AG04450 (cell line): ENCODE measurements around a stretch of chr11.

DNA sequence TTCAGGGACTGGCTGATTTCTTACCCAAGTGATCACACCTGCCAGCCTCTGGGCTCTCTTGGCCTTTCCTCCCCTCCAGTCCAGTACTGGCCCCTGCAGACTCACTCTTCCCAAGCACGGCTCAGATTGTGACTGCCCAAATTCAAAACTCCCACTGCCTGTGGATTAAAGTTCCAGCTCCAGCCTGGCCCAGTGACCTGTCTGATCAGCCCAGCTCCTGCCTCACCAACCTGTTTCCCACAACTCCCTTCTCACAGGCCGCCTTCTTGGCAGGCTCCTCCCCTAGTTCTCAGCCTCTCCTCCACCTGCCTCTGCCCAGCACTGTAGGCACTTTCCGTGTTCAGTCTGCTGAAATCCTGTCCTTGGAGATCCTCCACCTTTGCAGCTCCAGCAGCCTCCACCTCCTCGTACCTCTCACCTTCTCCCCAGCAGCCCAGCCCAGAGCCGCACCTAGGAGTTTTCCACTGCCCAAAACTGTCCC is 68.6 kb downstream of the MICAL2 start:
- CAGE, long polyA plus RNA, result no peak
- RRBS, result no CpG with 5 or more reads among the region's 5 CpGs

DNA sequence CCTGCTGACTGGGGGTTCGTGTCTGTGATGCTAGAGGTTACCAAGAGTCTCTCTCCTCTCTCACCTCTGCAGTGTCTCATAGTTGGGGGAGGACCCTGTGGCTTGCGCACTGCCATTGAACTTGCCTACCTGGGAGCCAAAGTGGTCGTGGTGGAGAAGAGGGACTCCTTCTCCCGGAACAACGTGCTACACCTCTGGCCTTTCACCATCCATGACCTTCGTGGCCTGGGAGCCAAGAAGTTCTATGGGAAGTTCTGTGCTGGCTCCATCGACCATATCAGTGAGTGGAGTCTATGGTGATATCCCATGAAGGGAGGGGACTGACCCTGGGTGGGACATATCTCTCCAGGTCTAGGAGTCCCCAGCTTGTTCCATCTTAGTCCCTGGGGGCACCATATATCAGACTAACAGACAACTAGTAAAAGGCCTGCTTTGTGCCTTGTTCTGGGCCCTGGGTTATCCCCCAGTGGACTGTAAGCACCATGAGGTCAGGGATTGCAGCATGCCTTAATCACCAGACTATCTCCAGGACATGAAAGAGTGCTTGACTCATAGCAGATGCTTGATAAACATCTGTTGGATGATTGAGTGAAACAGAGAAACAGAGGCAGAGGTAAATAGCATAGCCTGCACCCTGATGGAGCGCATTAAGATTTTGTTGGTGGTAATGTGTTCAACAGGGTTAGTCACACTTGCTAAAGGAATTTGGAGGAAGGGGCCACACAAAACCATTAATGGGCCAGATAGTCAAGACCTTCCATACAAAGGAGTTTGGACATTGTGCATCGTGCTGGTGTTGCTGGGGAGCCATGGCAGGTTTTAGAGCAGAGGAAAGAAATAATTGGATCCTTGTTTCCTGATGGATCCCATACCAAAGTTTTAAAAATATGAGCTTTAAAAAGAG is 94.0 kb downstream of the MICAL2 start:
- CAGE, long polyA plus RNA, result no peak
- RRBS, result no CpG with 5 or more reads among the region's 9 CpGs

GRCh38 chr11:12220091-12220892 is 109.9 kb downstream of the MICAL2 start:
- CAGE, long polyA plus RNA, result no peak
- RRBS, result no CpG with 5 or more reads among the region's 19 CpGs

DNA sequence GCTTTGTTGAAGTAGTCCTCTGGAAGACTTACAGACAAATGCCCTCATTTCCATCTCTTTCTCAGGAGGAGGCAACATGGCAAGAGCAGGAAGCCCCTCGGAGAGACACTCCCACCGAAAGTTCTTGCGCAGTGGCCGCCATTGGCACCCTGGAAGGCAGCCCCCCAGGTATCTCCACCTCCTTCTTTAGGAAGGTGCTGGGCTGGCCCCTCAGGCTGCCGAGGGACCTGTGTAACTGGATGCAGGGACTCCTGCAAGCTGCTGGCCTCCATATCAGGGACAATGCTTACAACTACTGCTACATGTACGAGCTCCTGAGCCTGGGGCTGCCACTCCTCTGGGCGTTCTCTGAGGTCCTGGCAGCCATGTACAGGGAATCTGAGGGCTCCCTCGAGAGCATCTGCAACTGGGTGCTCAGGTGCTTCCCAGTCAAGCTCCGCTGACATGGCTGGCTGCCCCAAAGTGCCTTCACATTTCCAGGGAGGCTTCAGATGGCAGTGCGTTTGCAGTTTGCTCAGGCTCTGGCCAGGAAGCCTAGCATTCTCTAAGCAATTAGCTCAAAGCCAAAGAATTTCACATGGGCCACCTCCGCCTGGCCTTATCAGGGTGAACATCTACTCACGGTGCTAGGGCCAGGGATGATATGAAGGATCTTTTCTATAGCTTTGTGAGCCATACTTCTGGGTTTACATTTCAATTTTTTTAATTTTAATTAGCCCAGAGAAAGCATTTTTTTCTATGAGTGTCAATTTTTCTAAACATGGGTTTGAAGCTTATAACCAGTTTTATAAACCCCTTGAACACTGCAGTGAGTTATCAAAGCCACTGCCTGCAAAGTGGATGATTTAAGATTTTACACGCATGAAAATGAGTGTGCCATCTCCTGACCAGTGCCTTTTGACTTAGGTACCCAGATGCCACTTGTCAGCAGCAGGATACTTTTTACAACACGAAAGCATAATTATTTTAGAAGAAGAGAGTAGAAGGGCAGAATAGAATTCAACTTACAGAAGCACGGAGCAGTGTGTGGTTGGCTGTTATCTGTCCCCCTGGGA is 117.3 kb upstream of the PARVA start:
- CAGE, long polyA plus RNA, result no peak
- RRBS, result no CpG with 5 or more reads among the region's 15 CpGs

- CAGE, long polyA plus RNA, result no peak
- RRBS, result no CpG with 5 or more reads among the region's 8 CpGs
These were observed 107.9 kb upstream of the PARVA start for GRCh38 chr11:12269534-12269873.

DNA sequence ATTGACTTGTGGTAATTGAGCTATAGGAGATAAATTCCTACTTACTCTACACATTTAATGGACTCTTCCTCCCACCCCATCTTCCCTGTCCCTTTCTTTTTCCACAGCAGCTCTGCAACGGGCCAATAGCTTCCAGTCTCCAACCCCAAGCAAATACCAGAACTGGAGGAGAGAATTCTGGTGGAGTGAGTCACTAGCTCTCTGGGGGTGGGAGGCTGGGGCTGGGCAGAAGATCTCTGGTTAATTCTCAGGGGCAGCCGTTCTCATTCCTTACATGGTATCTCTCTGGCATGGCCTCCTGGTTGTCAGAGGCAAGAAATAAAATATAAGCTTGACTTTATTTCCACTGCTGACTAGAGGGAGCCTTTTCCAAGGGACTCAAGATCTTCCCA is 90.4 kb upstream of the PARVA start:
- CAGE, long polyA plus RNA, result no peak
- RRBS, result no CpG with 5 or more reads among the region's 2 CpGs

DNA sequence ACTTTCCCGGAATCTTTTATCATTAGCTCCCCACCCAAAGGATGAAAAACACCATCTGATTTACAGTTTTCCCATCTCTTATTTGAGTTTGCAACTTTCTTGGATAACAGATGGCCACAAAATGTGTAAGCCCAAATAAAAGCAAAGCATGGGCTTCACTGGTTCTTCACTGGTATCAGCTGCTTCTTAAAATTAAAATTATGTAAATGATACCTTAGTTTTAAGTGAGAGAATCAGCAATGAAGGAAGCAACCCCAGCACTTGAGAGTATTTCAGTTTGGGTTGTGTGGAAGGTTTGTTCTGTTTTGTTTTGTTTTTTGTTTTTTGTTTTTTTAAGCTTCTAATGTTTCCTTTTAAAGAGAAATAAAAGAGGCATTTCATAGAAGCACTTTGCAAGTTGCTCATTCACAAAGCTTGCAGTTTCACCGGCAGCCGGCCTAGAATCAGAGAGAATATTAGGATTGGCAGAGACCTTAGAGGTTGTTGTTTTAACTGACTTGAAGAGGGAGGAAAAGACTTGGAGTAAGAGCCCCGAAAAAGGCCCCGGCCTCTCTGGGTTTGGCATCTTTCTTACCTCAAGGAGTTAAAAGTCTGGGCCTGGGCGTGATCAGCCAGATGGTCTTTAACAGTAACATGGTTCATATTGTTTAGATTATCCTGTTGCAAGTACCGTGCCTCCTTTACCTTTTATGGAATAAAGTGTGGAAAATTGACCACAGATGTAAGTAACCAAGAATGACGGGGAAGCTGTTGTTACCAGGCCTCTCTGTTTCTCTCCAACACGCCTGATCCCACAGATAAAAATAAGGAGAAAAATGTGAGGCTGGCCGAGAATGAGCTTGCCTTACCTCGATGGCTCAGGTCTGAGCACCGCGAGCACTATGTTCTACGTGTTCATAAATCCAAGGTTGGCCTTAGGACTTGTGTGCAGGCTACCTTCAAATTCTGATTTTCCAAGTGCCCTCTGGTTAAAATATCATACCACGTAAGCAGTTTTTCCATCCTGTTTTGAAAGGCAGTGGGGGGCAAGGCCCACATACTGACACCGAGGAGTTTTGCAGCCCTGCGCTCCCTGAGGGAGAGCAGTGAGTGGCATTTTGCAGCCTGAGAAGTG is 56.2 kb downstream of the PARVA start:
- CAGE, long polyA plus RNA, result no peak
- RRBS, result 0% methylated on average over 2 of the region's 17 CpGs

- CAGE, long polyA plus RNA, result no peak
- RRBS, result no CpG with 5 or more reads among the region's 8 CpGs
These were observed 107.6 kb downstream of the TEAD1 start for GRCh38 chr11:12781667-12782427.

DNA sequence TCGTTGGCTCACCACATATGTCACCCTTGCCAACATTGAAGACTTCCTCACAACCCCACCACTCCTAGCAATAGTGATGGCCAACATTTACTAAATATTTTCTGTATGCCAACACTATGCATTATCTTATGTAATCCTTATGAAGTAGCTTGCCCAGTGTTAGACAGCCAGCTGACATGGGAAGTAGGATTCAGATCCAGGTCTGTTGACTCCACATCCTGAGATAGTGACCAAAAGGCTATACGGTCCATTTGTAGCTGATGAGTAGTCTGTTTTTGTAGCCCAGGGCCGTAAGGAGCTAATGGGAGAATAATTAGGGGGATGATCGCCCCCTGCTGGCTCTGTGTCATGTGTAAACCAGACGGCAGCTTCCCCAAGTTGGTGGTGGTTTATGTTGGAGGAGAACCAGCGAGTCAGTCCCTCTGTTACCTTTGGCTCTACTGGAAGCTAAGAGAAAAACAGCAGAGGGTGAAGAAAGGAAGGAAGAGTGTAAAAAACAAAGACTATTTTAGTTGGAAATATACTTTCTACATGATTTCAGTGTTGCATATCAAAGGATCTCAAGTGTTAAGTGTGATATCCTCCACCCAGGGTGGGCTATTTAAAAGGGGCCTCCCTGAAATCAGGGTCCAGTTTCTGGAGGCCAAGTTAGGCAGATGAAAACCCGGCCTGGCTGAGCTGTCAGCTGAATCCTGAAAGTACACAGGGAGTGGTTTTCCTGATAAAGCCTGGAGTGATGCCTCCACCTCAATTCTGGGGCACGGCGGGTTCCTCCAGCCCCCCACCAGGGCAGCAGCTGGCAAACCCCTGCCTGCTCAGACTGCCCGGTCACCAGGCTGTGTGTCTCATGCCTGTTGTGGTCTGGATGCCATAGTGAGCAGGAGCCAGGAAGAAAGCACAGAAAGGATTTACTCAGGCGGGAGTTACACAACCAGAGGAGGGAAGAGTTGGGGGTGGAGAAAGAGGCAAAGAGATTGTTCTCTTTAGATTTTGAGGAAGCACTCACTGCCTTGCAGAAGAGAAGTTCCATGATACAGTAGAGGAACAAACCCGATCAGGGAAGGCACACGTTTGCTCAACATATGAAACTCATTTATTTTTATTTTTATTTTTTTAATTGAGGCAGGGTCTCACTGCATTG is 120.1 kb upstream of the RASSF10 start:
- CAGE, long polyA plus RNA, result no peak
- RRBS, result no CpG with 5 or more reads among the region's 13 CpGs

DNA sequence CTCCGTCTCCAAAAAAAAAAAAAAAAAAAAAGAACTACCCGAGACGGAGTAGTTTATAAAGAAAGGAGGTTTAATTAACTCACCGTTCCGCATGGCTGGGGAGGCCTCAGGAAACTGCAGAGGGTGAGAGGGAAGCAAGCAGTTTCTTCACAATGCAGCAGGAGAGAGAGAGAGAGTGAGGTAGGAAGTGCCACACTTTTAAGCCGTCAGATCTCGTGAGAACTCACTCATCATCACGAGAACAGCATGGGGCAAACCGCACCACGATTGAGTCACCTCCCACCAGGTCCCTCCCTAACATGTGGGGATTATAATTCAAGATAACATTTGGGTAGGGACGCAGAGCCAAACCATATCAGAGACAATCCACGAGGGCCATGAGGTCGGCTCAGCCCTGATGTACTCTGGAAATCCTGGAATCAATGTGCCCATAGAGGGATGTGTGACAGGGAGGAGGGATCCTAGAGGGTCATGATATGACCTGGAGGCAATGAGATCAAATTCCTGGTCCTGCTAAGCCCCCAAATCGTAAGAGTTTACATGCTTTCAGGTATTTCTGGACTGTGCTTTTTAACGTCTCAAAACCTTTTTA is 19.6 kb upstream of the RASSF10 start:
- CAGE, long polyA plus RNA, result no peak
- RRBS, result no CpG with 5 or more reads among the region's 15 CpGs

DNA sequence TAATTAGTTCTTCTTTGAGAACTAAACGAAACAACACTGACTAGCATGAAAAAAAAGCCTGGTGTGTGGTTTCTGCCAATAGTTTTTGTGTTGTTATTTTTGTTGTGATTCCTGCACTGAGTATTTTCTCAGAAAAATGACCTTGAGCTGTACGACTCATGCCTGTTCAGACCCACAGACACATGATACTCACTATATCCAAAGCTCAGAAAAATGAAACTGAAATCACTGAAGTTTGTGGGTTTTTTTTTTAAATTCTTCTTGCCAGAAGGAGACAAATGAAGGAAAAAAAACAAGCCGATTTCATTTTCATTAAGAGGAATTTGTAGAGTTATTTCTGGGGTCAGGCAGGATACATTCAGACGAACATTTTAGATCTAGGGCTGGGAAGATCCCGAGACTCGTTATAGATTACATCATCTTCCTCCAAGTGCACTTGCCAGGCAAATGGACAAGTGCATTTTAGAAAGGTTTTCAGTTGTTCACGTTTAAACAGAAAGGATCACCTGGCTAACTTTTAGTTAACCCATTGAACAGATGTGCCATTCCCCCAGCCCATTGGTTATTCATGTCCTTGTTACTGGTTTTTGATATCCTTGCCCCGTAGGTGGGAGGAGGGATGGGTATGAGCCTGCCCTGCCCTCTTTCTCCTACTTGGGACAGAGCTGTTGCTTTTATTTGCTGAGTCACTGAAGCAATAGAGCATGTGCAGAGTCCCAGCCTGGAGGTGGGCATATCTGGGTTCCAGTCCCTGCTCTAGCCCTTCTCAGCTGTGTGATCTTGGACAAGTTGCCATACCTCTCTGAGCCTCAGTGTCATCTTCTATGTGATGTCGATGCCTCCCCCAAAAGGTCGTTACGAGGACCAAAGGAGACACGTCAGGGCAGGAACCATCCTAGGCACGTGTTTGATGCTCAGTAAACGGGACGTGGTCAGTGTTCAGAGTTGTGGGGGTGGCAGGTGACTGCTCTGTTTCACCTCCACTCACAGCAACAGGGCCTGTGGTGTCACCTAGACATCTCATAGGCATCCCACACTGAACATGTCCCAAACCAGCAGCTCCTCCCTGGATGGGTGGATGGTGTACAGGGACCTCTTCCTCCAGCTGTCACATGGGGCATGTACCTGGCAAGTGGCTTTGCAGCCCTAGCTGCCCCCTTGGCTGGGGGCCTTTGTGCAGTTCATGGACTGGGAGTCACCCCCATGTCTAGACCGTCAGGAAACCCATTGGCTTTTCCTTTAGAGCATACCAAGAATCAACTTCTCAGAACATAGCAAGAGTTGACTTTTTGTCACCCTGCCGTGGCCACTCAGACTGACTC is 60.8 kb downstream of the BMAL1 start:
- CAGE, long polyA plus RNA, result no peak
- RRBS, result no CpG with 5 or more reads among the region's 17 CpGs

- CAGE, long polyA plus RNA, result no peak
- RRBS, result 3% methylated on average over 24 of the region's 79 CpGs
These were observed 703 bp downstream of the SPON1 start for GRCh38 chr11:13962964-13963888.

GRCh38 chr11:14271229-14272073 is 87.5 kb downstream of the RRAS2 start:
- CAGE, long polyA plus RNA, result no peak
- RRBS, result no CpG with 5 or more reads among the region's 5 CpGs

DNA sequence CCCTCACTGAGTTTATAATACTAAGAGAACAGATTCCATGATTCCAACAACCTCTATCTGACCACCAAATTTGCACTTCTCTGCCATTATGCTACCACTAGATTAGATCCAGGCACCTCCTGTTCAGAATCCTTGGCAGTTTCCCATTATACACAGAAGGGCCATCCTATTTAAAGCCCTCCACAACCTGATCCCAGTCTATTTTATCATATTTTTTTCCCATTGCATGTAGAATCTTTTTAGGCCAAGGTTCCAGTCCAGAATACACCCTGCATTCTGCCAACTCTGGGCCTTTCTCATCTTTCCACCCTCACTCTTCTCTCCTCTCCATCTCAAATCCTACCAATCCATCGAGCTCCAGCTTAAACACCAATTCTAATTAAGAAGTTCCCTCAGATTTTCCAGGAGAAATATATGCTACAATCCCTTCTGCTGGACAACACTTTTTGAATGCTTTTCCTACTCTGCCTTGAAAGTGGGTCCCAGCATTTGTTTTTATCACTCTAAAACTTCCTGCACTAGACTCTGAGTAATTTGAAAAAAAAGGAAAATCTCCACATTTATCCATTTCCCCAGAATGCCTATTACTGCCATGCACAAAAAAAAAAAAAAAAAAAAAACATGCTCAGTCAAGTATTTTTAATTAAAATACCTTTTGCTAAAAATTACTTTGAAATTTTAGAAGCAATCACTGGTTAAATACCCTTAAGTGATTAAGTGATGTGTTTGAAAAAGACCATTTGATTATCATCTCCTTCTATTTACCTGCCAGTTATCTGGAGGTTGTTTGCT is 86.7 kb downstream of the RRAS2 start:
- CAGE, long polyA plus RNA, result no peak
- RRBS, result no CpG with 5 or more reads among the region's 1 CpG

DNA sequence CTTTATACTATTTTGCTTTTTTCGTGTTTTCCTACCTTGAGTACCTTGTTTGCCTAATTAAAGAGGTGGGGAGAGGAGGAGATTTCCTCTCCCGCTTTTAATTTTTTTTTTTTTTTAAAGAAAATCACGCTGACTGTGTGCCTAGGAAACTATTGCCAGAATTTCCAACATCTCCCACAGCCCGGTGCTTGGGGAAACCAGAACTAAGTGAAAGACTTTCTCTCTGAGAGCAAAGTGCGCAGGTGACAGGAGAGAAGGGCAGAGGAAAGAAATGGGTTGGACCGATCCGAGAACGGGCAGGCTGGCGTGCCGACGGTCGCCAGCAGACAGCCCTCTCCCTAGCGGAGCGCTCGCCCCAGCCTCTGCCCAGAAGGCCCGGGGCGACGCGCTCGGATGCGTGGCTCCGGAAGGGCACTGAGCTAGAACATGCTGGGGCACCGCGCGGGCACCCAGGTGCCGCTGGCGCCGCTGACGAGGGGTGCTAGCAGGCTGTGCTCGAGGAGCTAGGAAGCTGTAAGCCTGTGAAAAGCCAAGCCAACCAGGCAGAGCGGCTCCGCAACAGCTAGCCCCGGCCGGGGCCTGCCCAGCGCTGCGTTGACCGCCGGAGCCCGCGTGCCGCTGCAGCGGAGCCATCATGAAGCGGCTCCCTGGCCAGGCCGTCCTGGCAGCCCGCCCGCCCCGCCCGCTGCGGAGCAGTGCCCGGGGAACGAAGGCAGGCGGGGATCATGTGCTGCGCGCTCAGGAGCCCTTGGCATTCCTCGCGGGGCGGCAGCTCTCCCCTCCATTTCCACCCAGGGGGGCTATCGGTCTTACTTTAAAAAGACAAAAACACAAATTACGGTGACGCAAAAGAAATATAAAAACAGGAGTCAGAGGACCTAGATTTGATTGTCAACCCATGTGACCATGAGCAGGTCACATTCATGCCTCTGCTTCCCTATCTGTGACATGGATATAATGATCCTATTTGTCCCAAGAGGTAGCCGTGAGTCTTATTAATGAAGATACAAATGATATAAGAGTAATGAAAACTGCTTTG is 22.1 kb upstream of the RRAS2 start:
- CAGE, long polyA plus RNA, result no peak
- RRBS, result 2% methylated on average over 11 of the region's 61 CpGs

GRCh38 chr11:14415029-14415663 is 56.2 kb upstream of the RRAS2 start:
- CAGE, long polyA plus RNA, result no peak
- RRBS, result no CpG with 5 or more reads among the region's 6 CpGs

DNA sequence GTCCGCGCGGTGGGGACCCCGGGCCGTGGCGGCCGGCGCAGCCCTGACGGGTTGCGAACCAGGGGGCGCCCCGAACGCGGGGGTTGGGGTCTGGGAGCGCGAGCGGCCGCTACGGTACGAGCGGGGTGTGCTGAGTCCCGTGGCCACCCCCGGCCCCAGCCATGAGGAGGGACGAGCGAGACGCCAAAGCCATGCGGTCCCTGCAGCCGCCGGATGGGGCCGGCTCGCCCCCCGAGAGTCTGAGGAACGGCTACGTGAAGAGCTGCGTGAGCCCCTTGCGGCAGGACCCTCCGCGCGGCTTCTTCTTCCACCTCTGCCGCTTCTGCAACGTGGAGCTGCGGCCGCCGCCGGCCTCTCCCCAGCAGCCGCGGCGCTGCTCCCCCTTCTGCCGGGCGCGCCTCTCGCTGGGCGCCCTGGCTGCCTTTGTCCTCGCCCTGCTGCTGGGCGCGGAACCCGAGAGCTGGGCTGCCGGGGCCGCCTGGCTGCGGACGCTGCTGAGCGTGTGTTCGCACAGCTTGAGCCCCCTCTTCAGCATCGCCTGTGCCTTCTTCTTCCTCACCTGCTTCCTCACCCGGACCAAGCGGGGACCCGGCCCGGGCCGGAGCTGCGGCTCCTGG is 419 bp downstream of the PDE3B start:
- CAGE, long polyA plus RNA, result no peak
- RRBS, result 1% methylated on average over 32 of the region's 70 CpGs

- CAGE, long polyA plus RNA, result no peak
- RRBS, result no CpG with 5 or more reads among the region's 2 CpGs
These were observed 39.5 kb downstream of the CYP2R1 start for GRCh38 chr11:14852563-14852957.

- CAGE, long polyA plus RNA, result no peak
- RRBS, result no CpG with 5 or more reads among the region's 5 CpGs
These were observed 28.5 kb downstream of the CYP2R1 start for GRCh38 chr11:14863463-14864007.

- CAGE, long polyA plus RNA, result no peak
- RRBS, result no CpG with 5 or more reads among the region's 2 CpGs
These were observed 24.6 kb downstream of the CYP2R1 start for GRCh38 chr11:14867315-14867961.